Measurements from ENCODE around the genes GALK2, DTWD1, USP8 and TNFAIP8L3.

DNA sequence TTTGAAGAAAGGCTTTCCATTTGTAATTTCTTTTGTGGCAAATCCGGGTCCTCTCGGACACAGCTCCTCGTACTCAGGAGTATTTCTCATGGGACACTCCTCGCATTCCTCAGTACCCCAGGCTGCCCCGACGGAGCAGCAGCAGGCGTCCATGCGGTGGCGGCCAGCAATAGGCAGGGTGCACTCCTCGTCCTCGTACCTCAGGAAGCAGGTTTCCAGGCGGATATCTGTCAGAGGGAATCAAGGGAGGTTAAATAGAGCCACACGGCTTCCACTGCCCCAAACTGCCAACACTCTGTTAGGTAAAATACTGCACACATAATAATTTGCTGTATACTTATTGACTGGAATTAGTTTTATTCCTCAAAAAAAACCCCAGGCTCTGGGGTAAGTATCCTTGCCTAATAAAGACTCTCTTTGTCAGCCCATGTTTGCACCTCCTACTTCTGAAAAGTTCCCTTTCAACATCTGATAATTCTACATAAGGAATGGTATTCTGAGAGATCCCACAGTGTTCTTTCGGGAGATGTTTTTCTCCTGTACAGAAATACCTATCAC lies 155.6 kb downstream of the FBN1 start:
- PRO-cap, result no peak

DNA sequence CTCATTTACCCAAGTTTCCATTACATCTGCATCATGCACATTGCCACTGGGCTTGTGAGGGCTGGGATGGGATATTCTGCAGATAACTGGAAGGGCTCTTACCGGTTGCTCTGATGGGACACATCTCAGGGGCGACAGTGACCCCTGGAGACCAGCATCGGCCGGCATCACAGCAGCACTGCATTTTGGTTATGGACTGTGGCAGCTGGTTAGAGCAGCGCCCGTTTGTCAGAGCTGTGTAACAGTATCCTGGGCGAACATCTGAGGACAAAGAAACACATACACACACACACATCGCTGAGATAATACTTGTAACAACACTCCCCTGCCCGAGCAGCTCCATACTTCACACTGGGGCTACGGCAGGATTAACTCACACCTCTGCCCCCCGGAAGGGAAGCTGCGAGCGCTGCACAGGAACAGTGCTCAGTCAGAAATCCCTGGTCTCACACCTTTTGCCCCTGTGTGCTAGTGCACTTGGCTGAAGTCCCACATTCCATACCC lies 124.9 kb downstream of the FBN1 start:
- PRO-cap, result no peak

DNA sequence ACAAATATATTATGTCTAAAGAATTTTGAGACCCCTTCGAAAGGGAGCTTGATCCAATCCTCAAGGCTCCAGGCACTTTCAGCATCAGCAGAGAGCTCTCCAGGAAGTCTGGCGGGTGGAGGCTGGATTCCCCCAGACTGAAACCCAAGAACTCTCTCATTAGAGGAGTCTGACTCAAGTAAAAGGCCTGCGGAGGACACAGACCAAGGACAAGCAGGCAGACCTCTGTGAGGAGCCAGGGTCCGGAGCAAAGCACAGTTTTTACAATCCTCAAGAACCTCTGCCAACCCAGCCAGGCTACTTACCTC lies 86.3 kb downstream of the FBN1 start:
- PRO-cap, result no peak

DNA sequence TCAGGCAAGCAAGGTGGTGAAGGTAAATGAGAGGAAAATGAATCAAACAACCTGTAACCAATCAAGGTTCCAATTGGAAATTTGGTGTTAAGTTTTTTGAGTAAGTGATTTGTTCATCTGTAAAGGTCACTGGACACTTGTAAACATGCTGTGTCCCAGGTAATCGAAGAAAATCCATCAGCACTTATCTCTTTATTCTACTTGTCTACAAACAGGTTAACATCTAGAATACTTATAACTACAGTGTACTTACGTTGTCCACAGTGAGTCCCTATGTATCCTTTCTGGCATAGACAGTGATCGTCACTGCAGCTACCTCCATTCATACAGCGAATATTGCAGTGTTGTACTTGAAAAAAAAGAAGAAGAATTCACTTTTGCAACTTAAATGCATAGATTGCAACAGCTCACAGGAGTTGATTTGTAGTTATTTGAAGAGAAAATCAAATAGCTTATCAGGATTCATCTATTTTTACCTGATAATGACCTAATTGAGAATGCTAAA lies 45.6 kb downstream of the FBN1 start:
- PRO-cap, result no peak

- PRO-cap, result no peak
Observed at GRCh38 chr15:48989113-48990303, 25.8 kb upstream of the SHC4 start.

DNA sequence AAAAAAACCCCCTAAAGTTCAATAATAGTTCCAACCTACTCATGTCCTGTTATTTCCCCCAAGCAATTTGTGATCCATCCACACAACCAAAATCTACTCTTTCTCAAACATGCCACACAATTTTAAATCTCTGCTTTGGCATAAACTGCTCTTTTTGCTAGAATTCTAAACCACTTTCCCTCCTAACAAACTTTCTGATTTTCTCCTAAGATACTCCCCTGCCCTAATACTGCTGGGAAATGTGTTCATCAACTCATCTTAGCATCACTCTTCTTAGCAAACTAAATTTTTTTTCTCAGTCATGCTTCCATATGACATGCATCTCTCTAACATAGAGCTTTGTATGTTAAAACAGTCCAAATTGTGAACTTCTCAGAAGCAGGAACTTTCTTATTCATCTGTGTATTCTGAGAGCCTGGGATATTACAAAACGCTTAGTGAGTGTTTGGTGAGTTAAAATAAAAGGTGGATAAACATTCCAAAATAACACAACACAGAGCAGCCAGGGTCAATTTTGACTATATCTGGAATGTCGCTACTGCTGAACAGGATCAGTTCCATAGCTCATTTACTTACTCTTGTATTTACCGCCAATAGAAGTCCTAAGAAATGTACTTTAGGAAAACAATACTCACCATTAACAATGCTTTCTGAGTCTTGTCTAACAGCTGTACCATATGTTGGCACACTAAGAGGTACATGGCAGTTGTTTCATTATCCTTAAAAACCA lies 6.1 kb downstream of the COPS2 start:
- PRO-cap, result no peak

DNA sequence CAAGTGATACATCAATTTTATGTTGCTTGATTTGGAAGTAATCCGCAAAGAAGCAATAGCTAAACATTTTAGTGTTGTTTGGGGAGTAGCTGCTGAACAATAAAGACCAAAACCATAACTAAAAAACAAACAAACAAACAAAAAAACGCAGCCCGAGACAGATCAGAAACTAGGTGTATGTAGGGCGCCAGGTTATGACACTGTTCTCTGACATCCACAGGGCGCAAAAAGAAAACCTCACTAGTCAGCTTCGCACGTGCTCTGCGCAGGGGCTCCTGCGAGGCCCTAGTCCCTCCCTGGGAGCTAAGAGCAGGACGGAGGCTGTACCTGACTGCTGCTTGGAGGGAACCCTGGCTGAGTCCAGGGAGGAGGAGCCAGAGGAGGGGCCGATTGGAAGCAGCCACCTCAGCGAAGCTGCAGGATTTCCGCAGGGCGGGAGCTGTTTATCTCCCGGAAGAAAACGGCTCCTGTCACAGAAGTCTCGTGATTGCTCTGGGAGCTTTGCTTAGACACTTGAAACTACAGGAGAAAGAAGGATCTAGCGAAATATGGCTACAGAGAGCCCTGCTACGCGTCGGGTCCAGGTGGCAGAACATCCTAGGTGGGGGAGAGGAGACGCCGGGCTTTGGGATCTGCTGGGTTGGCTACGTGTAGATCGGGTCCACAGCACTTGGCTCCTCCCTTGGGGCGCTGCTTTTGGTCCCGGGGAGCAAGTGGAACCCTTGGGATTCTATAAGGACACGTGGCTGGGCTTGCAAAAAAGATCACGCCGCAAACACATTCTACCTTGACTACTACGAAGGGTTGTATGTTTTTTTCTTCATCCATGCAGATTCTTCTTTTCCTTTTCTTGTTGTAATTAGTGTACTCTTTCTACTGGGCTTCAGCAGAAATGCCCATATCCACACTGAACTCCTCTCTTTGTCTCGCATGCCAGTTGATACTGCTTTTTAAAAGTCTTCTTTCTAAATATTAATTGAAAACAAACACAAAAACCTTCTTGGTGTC lies at the start of gene GALK2:
Gene GALK2 (plus strand): TSS at position 473 of the 1,008 bp plus-strand sequence.
- PRO-cap, result bidirectional peak, plus-strand start at position 508 of the sequence, minus-strand start at position 356 of the sequence

DNA sequence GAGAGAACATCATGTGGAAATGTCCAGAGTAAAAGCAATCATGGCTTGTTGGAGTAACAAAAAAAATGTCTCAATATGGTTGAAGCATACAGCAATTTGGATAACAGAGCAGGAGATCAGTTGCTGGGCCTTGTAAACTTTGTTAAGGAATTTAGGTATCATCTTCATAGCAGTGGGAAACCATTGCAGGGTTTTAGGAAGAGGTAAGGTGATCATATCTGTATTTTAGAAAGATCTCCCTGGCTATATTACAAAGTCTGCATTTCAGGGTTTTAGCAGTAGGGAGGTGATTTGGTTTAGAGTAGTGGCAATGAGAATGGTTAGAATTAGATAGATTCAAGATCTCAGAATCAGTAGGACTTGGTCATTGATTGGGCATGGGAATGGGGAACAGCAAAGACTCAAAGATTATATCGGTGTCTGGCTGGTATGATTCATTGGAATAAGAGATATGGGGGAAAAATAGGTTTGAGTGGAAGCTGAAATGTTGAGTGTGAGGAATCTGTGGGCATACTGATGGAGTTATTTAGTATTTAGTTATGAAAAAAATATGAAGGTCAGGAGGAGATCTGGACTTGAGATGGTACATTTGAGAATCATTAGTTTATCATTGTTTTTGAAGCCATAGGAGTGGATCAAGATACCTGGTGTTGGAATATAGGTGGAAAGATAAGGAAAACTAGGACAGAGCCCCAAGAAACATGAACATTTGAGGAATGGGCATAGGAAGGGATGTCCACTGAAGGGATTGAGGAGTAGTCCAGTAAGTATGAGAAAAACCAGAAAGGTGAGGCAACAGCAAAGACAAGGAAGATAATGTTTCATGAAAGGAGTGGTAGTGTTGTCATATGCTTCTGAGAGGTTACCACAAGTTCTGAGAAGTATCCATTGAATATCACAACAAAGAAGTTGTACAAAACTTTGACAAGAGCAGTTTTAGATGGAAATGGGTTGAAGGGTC lies 70.9 kb downstream of the GALK2 start:
- PRO-cap, result no peak

DNA sequence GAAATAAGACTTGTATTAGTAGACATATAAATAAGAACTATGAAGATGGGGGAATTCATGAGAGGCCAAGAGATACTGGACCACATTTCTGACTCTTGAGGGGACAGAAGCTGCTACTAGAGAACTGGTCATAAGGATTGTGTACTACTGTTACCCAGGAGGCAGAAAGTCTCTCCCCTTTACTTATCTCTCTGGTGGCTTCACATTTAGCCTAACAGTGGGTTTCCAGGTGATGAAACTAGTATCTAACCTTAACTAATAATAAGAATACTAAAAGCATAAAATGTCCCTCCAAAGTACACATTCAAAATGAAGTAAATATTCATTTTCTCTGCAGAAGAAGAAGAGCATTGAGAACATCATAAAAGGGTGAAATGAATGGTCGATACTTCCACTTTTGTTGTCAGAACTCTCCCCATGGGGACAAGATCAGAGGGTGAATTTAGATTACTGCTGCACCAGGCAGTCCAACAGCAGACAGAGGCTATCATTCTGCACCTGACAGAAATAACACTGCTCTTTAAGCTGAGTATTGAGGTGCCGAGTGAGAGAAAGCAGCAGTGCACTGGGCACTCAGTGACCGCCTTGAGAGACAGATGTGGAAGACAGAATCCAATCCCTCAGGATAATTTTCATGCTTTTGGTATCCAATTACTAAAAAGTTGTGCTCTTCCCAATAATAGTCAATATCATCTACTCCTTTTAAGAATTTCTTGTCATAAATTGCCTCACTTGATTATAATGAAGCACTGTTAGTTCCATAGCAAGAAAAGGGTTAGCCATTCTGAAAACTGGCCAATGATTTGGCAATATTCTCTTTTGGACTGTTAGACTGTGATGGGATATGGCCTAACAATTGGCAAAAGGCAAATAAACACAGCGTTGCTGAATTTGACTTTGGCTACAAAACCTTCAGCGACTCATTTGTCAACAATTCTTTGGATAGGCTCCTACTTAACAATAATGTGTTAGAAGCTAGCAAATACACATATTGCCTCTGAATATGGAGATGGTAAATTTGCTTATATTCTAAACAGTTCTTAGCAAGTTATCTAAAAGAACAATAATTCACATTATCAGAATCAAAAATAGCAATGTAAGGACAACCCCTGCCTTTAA lies 5.4 kb downstream of the FGF7 start:
- PRO-cap, result no peak

GRCh38 chr15:49620557-49621635 lies at the start of gene DTWD1:
Gene DTWD1 (plus strand): TSS chr15:49621048.
- PRO-cap, result bidirectional peak, plus-strand start at chr15:49621048, minus-strand start at chr15:49620816

DNA sequence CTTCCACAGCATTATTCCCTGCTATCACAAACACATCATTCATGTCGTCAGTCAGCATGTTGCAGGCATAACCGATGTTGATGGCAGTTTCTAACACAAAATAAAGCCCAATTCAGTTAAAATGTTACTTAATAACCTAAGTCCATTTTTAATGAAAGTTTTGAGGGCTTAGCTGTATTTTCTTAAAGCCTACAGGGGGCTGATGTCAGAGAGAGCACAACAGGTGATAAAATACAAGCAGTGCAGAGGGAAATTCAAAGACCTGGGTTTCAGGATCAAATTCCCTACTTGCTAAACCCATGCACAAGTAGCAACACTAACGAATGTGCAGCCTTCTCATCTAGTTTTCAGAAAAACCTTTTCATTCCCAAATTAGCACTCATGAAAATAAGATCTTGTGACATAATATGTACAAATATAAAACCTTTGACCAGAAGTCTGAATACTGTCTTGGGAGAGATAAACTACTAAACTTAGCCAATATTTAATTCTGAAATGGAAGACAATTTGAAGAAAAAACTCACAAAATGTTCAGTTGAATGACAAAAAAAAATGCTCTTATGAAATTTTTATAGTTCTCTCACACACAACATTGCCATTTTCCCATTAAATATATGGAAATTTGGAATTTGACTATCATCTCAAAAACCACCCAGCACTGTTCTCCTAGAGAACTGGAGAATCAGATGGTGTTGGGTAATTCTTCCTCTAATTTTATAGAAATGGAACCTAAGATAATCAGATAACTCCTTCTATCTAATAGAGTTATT lies 201.9 kb downstream of the ATP8B4 start:
- PRO-cap, result no peak

GRCh38 chr15:50055218-50056084 lies 63.6 kb downstream of the ATP8B4 start:
- PRO-cap, result no peak

DNA sequence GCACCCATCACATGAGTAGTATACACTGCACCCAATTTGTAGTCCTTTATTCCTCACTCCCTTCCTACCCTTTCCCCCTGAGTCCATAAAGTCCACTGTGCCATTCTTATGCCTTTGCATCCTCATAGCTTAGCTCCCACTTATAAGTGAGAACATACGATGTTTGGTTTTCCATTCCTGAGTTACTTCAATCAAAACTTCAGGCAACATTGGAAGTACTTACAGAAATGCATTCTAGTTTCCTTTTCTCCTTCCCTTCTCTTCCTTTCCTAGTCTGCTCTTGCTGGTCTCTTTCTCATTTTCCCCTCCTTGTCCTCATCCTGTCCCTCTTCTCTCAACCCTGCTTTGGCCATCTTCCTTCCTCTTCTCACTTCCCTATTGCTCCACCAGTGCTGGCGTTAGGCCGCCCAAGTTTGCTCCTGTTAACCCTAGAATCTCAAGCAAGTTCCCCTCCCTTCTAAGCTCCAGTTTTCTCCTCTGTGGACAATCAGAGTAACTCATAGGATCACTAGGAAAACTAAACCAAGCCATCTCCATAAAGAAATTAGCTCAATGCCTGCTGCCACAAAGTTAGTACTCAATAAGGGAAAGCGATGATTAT lies 4.7 kb downstream of the ATP8B4 start:
- PRO-cap, result no peak

- PRO-cap, result no peak
Observed at GRCh38 chr15:50355998-50356342, 972 bp upstream of the GABPB1 start.

DNA sequence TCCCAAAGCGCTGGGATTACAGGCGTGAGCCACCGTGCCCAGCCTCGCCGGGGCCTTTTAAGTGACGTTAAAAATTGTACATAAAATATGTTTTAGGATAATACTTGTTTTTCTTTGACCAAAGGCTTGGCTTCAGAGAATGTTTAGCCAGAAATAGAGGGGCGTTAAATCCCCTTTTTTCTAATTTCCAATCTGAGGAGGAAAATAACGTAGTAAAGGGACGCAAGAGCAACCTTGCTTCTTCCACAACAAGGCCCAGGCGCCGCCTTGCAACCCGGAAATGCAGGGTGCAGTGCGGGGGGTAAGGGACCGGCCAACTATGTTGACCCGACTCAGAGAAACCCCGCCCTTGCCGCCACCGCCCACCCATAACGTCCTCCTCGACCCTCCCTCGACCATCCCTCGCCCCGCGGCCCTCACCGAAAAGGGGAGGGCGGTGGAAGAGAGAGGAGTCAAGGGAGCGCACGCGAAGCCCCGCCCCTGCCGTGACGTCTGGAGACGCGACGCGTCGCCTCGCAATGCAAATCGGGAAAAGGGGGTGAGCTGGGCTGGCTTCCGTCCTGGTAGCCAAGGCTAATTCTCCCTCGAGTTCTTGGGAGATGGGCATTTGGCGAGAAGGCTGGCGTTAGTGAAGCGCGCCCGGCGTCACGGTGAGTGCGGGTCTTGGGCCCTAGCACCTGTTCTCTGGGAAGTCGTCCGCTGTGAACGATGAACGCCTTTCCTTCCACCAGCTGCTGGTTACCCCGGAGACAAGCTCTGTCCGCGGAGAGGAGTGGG lies at the start of gene USP8:
Gene USP8 (plus strand): TSS at position 541 of the 777 bp plus-strand sequence.
- PRO-cap, result bidirectional peak, plus-strand start at position 576 of the sequence, minus-strand start at position 274 of the sequence

DNA sequence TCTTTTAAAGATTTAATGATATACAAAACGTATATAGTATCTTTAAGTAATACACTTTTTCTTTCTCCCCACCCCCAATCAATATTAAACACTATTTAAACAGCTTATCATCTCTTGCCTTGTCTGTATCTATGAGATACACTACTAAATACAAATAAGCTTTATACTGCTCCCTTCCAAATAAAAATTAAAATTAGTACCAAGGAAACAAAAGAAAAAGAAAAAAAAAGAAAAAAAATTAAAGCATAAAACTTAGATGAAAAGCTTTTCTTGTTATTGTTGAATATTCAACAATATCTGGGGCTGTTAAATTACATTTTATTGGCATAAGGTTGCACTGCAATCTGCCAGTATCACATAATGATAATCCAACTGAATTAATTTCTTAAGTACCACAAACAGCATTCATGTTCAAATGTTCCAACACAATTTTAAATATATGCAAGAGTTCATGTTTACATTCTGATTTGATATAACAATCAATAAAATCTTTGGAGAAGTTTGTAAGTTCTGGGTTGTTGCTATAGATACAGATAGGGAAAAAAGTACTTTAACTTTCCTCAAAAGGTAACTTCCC lies 13.9 kb upstream of the USP50 start:
- PRO-cap, result no peak

DNA sequence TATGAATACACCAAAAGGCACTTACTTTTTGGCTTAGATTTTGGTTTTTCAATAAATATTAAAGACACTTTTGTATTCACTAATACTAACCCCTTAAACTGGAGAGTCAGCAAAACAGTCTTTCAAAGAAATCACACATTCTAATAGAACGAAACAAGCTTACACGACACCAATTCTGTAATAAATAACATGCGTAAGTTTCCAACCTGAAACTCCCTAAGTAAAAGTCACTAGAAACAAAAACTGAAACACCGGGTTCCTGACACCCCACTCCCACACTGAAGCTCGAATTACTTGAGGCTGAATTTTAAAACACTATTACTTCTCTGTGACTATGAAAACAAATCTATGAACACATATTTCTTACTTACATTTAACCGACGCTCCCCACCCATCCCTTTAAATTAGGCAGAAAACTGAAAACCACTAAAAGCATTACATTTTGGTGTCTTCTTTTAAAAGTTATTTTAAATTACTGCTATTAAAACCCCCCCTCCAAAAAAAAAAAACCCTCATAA lies 1.0 kb downstream of the SPPL2A start:
- PRO-cap, result no peak

DNA sequence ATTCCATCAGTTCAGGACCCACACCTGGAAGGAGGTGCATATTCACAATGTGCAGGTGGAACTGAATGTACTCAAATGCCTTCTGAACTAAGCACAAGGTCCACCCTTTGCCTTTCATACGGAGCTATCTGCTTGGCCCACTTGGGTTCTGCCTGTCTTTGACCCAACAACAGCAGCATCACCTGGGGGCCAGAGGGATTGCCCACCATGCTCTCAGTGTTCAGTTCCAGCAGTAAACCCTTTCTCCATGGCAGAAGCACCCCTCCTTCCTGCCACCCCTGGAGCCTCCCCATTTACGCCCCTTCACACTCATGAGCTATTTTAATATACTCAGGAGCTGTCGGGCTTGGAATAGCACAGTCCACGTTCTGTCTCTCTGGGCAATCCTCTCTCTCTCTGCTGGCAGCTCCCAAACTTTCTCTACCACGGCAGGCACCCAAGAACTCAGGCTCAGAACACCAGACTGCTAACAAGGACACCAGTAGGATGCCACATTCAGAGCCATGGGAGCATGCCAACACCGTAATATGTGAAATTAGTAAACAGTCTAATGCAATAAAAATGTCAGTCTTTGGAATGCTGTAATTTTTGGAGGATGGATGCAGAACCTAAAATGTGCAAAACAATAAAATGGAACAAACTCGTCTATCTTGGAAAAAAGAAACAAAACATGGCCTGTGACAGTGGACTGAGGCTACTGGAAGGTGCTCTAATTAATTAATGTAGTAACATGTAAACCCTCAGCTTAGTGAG lies 19.4 kb downstream of the TNFAIP8L3 start:
- PRO-cap, result no peak

DNA sequence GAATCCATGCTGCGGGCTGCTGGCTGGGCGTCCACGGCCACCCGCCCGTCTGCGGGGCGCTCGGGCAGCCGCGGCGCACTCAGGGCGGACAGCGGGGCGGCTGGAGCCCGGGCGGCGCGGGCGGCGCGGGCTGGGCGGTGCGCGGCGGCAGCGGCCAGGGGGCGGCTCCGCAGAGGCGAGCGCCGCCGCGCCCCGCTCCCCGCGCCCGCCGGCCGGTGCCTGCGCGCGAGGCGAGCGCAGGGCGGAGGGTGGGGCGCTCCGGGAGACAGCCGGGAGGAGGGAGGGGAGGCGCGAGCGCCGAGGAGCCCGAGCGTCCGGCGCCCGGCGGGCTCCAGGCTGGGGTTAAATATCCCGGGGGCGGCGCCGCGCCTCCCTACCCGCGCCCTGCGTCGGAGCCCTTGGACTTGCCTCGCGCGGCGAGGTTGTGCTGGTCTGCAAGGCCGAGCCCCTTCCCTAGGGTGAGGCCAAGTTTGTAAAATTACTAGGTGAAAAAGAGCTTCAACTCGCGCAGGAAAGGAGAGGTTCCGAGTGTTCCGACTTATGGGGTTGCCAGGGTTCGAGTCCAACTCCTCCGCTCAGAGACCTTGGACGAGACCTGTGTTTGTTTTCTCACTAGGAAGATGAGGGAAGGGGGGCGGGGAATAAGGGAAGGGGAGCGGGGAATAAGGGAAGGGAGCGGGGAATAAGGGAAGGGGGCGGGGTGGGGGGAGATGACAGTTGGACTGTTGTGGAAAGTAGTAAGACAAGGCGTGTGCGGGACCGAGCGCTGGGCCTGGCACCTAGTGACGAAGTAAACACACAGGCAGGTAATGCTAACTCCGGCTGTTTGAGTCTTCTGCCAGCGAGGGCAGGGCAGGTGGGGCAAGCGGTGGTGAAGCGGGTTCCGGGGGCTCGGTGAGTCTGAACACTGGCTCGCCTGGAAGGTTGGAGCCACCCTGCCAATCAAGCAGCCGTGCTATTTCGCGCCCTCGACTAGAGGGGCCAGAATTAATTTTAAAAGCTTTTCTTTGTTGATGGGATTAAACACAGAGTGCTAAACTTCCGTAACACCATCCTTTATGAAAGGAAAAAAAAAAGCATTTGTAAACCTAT lies at the start of gene TNFAIP8L3:
Gene TNFAIP8L3 (minus strand): TSS at position 319 of the 1,092 bp plus-strand sequence.
- PRO-cap, result no peak

DNA sequence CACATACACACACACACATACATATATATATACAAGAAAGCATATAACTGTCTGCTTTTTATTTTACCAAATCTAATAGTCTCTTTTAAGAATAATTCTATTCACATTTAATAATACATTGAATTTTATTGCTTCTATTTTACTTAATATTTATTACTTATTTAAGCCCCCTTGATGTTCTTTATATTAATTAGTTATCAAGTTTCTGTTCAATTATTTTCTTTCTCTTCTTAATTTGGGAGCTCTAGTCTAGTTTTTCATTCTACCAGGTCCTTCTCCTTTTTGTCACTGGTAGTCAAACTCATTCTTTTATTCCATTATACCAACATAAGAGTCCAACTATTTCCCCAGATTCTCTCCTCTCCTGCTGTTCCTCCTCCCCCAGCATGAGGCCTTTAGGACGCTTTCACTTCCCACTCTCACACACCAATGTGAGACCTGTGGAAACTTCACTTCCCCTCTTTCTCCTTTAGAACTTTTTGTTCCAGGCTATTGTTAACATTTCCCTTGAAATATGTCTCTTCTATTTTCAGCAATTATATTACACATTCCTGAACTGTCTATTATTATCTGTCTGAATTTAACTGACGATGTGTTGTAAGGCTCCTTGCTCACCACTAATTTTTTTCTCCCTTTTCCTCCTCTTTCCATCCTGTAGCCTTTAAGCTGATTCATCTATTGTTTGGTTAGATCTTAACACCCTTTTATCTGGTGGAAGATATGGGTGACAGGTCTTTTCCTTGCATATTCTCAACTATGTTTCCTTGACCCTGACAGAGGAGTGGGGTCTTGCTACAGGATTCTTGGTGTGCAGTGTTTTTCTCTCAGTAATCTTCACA lies 6.2 kb downstream of the CYP19A1 start:
- PRO-cap, result no peak

Measured in neuron (in vitro differentiated cells).